M059J (cell line): ENCODE data around the gene ARPC1A.

DNA sequence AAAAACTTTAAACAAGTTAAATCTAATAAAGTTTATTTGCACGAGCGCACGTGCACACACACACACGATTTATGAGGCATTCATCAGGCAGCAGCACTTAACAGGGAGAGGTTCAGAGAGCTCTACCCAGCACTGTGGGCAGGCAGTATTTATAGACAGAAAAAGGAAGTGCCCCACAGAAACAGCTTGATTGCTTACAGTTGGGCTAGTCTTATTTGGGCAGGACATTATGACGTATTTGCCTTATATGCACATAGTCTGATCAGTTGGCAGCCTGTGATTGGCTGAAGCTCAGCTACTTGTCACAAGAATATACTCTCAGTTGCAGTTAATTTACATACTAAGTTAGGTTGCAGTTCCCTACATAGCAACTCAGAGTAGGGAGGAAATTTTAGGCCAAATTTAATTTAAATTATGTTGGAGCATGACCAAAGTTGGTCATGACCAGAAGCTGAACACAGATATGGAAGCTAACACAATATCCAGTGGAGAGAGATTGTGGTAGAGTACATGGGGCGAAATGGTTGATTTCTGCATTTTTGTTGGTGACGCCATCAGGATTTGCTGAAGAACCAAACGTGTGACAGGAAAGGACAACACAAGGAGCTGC lies 1.1 kb upstream of the SDHAF3 start:
- RAMPAGE, long total RNA = no peak

- RAMPAGE, long total RNA = no peak
These were observed 55.9 kb upstream of the ASNS start for GRCh38 chr7:97928001-97928613.

DNA sequence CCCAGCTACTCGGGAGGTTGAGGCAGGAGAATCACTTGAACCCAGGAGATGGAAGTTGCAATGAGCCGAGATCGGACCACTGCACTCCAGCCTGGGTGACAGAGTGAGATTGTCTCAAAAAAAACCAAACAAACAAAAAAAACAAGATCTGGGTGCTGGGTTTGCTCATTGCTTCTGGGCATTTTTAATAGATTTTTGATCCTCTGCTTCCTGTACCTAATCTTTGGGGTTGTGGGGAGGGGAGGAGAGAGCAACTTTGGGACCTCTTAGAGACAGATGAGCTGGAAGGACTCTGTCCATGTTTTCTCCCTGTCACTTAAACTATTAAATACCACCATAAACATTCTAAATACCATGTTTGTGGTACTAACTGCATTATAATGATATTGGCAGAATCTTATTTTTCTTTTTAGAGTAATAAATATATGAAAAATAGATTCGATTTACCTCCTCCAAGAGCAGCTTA lies 11.2 kb downstream of the LMTK2 start:
- RAMPAGE, long total RNA = no peak

DNA sequence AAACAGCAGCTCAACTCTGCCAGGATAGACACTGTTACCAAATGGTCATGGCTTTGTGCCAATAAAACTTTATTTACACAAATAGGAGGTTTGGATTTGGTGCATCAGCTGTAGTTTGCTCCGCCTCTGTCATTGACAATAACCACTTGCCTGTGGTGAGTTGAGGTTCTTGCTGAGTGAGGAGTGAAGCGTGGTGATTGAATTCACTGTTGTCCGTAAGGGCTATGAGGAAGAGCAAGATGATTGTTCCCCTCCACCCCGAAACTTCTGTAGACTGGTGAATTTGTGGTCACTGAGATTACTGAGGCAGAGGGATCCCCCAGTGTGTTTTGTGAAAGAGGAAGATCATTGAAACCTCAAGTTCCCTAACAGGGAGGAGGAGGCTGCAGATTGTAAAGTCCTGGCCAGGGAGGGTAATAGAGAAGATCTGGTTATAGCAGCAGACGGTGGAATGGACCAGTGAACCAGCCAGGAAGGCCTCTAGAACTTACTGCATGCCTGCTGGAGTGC lies 31.0 kb downstream of the LMTK2 start:
- RAMPAGE, long total RNA = no peak

DNA sequence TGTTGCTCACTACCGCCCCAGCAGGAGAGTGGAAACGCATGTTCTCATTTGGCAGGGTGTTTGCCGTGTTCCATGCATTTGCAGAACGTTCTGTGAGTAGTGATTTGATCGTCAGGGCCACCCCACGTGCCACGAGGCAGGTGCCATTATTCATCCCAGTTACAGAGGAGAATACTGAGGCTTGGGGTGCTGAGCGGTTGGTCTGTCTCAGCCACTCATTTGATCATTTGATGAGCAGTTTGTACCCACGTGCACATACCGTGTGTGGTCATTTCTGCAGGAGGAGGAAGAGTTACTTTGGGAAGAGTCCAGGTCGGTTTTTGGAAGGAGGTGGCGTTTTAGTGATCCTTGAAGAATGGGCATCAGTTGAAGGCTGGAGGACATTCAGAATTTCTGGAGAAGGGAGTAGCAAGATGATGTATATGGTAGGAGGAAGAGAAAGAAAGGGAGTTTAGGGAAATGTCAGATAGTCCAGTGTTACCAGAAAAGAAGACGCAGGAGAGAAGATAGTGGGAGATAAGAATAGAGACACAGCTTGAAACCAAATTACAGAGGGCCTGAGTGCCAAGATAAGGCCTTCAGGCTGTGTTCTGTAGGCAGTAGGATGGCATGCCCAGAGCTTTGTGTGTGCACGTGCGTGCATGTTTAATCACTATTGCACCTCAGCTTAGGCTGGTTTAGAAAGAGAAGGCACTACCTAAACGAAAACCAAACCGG lies 36.2 kb upstream of the BHLHA15 start:
- RAMPAGE, long total RNA = no peak

GRCh38 chr7:98186802-98187374 lies 24.4 kb upstream of the BHLHA15 start:
- RAMPAGE, long total RNA = no peak

- RAMPAGE, long total RNA = no peak
These were observed 17.7 kb downstream of the BHLHA15 start for GRCh38 chr7:98228756-98229597.

- RAMPAGE, long total RNA = no peak
These were observed 10.2 kb downstream of the TECPR1 start for GRCh38 chr7:98241822-98242264.

GRCh38 chr7:98284018-98285152 lies 2.9 kb downstream of the BRI3 start:
- RAMPAGE, long total RNA = no peak

DNA sequence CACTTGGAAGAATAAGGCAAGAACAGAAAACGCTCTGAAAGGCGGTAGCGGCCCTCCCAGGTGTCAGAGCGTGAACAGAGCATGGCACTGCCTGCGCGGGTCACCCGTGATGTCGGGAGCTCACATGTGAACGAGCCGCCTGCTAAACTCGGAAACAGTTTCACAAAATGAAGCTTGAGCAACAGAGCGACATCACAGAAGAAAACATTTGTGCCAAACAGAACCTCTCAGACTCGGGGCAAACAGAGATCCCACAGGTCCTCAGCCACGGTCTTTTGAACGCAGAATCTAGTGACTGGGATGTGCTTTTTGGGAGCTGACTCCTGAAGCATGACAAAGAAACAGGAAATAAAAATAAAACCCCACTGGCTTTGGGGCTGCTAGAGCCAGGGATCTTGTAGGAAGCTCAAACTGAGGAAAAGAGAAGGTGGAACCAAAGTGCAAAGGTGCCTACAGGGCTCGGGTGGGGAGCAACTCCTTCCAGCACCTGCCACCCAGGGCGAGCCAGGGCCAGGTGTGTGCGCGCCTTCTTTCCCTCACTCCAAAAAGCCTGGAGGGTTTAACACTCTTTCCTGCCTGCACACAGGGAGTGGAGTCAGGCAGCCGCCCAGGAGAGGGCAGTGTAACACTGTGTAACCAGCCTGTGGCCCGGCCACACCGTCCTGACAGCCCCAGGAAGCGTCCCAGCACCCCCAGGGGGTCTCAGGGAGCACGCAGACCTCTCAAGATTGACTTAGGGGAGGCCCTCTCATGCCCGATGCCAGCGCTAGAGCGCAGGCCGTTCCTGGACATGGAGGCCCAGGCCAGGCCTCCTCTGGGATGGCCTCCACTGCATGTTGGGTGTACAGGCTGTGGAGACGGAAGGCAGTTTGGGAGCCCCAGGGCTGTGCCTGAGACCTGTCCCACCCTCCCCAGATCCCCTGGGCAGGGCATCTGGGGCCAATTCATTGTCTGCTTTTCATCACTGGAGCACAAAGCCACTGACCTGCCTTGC lies 13.2 kb downstream of the BRI3 start:
- RAMPAGE, long total RNA = no peak

DNA sequence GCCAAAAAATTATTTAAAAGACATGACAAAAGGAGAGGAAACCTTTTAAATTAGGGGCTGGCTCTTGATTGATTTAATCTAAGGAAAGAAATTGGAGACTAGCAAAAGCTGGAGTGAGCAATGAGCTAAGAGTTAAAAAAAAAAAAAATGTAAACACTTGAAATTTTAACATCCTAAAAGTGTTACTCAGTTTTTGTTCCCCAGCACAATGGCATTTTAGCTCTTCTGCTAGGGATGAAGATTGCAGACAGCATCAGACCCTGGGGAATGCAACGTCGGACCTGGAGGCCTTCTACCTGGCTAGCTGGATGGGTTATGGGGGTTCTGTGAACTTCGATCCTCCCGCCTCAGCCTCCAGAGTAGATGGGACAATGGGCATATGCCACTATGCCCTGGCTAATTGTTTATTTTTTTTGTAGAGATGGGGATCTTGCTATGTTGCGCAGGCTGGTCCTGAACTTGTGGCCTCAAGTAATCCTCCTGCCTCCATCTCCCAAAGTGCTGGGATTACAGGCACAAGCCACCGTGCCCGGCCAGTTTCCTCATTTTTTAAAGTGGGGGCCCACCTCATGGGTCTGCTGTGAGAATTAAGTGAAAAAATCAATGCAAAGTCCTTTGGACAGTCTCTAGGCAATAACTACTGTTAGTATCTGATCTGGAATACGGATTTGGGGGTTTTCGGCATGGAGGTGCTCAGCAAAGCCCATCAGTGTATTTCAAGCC lies 23.9 kb downstream of the BRI3 start:
- RAMPAGE, long total RNA = no peak

DNA sequence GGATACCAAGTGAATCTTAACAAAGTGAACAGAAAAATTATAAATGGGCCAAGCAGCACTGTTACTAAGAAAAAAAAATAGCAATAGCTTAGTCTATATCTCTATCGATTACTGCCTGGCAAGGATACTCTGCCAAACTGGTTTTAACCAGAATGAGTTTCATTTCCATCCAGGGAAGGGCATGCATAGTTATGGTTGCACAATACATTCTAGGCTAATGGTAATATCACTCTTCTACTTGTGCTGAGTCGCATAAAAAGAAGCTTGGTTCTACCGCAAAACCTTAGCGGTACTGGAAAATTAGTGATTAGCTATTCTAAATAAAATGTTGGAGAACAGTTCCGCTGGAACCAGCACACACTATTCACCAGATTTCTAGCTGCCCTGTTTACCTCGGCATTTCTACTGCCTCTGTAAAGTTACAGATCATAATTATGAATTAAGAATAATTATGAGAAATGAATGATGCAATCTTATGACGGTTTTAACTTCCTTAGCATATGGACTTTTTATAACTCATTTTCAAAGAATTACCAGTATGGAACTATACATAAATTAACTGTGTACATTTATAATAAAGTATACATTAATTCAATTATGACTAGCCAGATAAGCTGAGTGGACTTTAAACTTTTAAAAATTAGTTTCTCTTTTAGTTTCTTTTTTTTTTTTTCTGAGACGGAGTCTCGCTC lies 29.6 kb downstream of the BAIAP2L1 start:
- RAMPAGE, long total RNA = no peak

DNA sequence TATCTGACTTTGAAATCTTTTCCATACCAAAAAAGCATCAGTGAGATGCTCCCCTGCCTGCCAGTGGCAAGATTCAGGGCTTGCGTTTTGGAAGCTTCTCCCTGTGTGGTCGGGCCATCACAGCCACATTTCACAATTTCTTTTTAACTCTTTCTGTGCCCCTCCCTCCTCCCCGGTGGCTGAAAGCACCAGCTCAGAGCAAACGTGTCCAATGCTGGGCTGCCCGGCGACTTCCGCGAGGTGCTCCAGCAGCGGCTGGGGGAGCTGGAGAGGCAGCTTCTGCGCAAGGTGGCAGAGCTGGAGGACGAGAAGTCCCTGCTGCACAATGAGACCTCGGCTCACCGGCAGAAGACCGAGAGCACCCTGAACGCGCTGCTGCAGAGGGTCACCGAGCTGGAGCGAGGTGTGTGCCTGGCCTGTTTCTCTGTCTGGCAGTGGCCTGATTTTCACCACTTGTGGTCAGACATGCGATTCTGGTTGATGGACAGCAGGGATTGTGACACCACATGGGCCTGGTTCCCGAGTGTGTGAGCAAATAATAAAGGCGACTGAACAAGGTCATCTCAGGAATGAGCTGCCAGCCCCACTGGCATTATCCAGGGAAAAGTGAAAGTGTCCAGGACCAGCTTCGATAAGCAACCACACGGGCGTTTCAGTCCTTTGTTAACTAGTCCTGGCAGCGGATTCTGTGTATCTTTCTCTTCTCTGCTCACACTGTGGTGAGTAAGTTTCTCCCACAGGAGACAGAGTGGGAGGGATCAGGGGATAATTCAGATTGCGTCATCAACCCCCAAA lies 2.6 kb downstream of the NPTX2 start:
- RAMPAGE, long total RNA = no peak

DNA sequence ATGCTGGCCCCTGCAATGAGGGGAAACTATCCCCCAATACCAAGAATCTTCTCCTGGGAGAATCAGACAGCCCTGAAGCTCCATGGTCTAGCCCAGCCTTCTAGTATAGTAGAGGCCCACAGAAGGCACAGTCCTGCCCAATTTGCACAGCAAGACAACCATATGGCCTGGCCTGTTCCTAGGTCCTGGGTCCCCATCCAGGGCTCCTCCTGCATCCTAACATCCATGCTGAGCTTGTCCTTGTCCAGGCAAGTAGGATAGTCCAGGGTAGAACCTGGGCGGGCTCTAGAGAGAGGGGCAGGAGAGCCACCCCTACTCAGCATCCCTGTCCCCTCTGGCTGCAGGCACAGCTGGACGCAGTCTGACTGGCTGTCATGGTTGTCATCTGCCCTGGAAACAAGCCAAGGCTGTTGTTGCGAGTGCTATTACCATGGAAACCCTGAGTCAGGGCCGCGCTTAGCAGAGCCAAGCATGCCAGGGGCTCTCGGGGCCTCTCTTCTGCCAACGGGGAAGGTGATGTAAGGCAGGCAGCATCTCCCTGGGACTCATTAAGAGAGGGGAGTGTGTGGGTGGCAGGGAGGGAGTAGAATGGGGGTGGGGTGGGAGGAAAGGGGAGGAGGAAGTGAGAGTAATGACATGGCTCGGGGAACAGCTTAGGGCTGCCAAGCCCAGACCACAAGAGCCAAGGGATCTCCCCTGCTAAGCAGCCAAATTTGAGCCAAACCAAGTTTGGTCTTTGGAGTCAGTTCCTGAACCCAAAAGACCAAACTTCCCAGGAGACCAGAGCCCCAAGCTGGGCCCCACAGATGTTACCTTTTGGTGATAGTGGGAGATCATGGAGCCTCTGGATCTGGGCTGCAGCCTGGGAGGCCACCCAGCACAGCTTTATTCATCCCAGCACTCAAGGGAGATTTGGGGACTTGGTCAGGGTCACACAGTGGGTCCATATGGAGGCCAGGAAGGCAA lies 67.7 kb downstream of the TMEM130 start:
- RAMPAGE, long total RNA = no peak

- RAMPAGE, long total RNA = no peak
These were observed 39.7 kb downstream of the TRRAP start for GRCh38 chr7:98917986-98918498.

DNA sequence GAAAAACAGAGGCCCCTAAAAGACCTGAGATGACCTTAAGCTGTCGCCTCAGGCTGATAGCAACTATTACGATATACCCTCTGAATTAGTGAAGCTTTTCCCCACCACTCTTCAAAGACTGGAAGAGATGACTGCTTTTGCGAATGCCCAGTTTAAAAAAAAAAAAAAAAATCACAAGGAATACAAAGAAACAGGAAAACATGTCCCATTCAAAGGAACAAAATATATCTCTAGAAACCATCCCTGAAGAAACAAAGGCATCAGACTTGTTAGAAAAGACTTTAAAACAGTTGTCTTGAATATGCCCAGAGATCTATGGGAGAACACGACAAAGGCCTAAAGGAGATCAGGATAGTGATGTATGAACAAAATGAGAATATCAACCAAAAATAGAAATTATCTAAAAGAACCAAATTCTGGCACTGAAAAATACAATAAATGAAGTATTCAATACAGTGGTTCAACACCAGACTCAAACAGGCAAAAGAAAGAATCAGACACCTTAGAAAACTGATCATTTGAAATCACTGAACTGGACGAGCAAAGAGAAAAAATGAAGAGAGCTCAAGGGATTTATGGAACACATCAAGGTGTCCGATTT lies 120.9 kb downstream of the SMURF1 start:
- RAMPAGE, long total RNA = no peak

- RAMPAGE, long total RNA = no peak
These were observed 22.4 kb downstream of the SMURF1 start for GRCh38 chr7:99121495-99121985.

GRCh38 chr7:99128138-99128608 lies 15.7 kb downstream of the SMURF1 start:
- RAMPAGE, long total RNA = no peak

DNA sequence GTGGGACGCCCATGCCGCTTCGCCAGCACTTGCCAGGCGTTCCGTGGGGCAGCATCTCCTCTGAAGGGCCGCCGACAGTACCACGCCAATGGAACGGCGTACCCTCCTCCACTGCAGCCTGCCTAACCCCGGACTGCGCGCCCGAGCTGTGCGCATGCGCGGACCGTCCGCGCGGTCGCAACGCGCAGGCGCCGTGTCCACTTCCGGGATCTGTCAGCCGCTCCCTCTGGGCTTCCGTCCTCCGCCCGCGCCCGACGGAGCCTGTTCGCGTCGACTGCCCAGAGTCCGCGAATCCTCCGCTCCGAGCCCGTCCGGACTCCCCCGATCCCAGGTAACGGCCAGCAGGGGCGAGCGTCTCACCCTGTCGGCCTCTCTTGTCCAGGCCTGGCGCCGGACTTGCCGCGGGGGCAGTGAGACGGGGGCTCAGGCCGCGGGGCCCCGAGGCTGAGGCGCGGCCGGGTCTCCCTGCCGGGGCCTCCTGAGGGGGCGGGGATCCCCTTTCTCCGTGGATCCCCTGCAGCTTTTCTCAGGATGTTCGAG lies at the start of gene ARPC1A:
ARPC1A (plus strand) TSS at position 225 of the 540 bp plus-strand sequence.
- RAMPAGE, long total RNA = start-site peak on the plus strand centred at position 250 of the sequence, 15 bp wide, 126 and 658 reads in 2 replicates

GRCh38 chr7:99392292-99392974 lies 16.0 kb downstream of the PDAP1 start:
- RAMPAGE, long total RNA = no peak